Metastatic Breast Carcinoma in the Ovary (tissue), 3 donors: ENCODE measurements around the gene TRAPPC8.

GRCh38 chr18:27951052-27952000 lies 225.6 kb downstream of the CDH2 start:
- PRO-cap, 3 experiments, result no peak in any of the 3 experiments

DNA sequence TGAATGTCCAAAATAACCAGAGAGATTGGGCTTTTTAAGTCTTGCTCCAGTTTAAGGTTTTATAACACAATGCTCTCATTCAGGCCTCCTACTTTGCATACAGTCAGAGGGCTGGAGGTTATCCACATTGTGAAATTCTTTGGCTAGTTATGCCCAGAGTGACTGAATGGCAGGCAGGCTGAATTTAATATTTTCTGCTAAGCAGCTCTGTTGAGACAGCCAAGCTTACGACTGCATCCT lies 90.1 kb downstream of the CDH2 start:
- PRO-cap, 3 experiments, result no peak in any of the 3 experiments

- PRO-cap, 3 experiments, result no peak in any of the 3 experiments
Observed at GRCh38 chr18:31030800-31031331, 11.7 kb downstream of the DSC3 start.

DNA sequence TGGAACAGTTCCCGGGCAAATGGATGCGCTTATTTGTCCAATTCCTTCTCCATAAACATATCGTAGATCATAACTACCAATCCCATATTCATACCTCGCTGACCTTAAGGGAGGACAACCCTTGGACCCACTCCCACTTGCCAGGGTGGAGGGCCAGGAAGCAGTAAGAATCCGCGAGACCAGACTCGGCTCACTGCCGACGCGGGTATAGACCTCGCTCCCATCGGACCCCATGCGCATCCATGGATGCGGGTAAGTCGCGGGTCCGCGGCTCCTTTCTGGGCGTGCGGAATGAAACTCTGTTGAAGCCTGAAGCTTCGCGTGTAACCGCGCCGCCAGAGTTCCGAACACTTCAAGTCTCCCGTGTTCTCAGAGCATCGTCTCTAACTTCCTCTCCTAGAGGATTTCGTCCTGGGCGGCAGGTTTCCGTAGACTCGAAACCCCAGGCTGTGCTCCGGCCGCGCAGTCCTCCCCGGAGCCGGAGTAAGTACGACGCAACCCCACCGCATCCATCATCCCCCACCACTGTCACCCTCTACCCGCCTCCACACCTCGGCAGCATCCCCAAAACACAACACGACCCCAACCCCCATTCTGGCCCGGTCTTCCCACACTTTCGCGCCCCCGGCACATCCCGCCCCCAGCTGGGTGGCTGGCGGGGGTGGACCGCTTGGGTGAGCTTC lies 1.0 kb downstream of the DSC3 start:
- PRO-cap, 3 experiments, result peak in 1 of 3 experiments; most common plus-strand start position 465 of the sequence (in 1); most common minus-strand start position 353 of the sequence (in 1)

DNA sequence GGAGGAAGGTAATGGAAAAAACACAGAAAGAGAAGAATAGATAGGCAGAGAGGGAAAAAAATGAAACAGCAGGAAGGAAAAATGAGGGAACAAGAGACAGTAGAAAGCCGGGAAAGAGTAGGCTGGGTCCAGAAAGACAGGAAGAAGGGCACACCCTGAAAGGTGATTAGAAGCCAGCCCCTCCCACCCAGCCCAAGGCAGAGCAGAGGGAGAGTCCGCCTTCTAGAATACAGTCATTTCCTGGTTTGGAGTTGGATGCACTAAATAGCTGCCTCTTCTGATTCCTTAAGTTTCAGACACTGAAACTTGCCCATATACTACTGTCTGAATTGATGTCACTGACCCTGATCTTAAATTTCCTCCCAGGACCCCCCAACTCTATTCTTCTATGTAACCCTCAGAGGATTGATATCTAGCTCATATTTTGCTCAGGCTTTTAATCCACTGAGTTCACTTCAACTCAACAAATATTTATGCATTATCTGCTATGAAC lies 17.9 kb upstream of the DSG3 start:
- PRO-cap, 3 experiments, result no peak in any of the 3 experiments

DNA sequence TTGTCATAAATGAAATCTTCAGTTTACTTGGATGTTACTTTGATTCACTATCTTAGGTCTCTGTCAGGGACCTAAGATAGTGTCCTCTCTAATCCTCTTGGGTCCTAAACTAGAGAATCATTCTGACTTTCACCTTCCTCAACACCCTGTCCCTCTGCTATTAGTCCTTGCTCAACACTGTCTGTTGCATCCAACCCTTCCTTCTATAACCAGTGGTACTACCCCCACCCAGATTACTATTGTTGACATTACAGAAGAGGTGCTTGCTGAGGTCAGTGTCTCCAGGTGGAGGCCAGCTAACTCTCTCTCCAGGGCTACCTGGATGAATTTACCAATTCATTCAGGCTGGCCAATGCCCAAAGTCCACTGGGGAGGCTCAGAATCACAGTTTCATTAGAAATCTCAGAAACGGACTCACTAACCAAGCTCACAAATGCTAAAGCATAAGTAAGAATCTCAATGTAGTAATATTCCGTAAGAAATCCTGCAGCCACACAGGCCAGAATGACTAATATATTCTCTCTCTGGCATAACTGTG lies 10.2 kb upstream of the TTR start:
- PRO-cap, 3 experiments, result no peak in any of the 3 experiments

DNA sequence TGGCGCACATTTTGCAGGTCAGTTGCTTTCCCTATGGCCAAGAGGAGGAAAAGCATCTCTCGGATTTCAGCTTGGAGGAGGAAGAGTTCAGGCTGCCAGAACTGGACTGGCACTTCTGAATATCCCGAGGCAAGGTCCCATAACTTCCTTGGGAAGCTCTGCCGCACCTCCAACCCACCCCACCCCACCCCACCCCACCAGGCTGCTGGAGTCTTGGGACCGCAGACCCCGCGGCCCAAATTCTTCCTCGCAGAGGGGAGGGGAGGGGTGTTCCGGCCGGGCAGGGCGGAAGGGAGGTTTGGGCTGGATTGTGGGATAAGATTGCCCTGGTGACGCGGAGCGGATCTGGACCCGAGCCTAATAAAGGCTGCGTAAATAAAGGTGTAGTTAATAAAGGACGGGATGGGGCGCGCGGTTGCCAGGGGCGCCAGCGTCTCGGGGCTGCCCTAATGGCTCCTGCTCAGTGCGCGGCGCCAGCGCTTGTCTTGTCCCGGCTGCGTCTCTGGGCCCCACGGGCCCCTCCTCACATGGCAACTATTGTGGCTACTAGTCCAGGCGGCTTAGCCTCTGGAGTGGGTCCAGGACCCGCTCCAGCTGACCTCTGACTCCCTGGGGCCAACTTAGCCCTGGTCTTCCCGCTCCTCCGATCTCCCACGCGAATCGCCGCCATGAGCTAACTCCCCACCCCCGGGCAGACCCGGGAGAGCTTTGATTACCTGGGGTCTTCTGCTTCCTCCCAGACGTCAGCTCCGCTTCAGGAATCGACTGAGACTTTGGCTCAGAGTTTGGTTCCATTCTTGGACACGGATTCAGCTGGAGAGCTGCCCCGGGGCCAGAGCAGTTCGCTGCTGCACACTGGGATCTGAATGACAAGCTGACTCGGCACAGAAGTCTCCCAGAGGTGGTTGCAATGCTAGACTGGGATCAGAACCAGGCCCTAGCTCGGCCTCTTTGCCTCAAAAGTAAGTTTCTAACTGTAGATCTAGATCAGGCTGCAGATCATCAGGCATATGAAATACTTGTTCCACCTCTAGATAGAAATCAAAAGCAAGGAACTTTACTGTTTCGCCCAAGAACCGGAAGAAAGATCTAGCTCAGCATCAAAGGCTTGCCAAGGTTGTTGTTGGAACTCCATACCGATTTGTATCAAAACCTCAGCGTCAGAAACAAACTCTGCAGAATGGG lies 36.5 kb downstream of the SLC25A52 start:
- PRO-cap, 3 experiments, result peak in 1 of 3 experiments; most common plus-strand start position 449 of the sequence (in 1); most common minus-strand start position 864 of the sequence (in 1)

- PRO-cap, 3 experiments, result no peak in any of the 3 experiments
Observed at GRCh38 chr18:31739710-31740104, 21.0 kb downstream of the SLC25A52 start.

DNA sequence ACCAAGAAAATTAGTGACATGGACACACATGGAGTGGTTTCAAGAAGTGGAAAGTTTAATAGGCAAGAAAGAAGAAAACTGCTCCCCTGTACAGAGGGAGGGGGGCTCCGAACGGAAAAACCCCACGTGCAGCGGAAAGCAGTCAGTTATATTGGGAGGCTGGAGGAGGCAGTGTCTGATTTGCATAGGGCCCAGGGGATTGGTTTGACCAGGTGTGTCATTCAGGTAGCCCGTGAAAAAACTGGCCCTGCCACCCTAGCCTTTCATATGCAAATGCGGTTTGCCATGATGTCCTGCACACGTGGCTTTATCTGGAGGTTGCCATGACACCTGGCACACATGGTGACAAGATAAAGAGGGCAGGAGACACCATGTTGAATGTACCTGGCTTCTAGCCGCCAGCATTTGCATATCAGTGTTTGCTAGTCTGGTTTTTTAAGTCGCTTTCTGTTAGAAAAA lies 20.5 kb downstream of the SLC25A52 start:
- PRO-cap, 3 experiments, result no peak in any of the 3 experiments

- PRO-cap, 3 experiments, result no peak in any of the 3 experiments
Observed at GRCh38 chr18:31855612-31856520, 87.1 kb downstream of the TRAPPC8 start.

- PRO-cap, 3 experiments, result peak in 3 of 3 experiments; most common plus-strand start chr18:31942397 (in 2); most common minus-strand start chr18:31943166 (in 2)
Observed at GRCh38 chr18:31942260-31943214, at the start of gene TRAPPC8. Gene TRAPPC8, minus strand, starts transcription at chr18:31943128.

DNA sequence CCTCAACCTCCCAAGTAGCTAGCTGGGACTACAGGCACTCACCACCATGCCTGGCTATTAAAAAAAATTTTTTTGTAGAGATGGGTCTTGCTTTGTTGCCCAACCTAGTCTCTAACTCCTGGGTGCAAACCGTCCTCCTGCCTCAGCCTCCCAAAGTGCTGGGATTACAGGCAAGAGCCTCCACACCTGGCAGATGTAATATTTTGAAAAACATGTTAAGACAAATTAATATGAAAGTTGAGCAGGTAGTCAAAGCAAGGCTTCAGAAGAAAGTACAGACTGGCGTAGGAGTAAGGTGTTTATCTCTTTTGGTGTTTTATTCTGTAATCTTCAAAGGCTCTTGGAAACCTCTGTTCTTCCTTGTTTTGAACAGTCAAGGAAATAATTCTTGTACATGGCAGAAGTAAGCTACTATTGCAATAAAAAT lies 5.2 kb downstream of the RNF138 start:
- PRO-cap, 3 experiments, result no peak in any of the 3 experiments

DNA sequence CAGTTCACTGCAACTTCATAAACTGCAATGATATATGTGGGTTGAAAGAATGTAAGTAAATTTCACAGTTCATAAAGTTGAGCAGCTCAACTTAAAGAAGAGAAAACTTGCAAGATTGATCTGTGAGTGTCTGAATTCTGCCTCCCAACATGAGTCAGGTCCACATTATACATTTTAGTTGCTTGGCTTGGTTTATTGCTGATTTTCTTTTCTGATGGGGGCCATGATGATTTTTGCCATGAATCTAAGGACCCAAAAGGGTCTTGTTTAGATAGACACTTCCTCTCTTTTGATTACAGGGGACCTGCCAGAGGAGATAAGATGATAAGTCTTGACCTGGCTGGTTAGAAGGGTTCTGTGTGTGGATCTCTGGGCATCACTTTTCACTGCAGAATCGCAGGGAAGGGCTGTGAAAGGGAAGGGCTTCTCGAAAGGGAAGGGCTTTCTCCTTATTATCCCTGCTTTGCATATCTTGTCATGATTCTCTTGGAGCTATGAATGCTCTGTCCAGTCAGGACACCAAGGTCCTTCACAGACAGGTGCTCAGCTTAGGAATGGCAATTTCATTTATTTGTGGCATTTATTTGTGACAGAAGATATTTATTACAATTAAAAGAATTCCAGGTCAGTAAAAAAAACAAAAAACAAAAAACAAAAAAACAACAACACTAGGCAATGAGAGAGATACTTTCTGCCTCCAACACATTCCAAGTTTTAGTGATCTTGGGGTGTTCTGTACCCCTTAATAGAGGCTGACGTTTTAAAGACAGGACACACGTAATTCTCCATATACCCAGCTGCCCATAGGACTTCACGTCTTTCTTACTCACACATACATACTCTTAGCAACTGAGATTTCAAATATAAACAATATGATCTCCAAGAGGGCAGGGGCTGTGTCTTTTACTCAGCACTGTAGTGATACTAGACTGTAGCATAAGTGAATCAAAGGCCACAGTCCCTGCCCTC lies 75.1 kb downstream of the MEP1B start:
- PRO-cap, 3 experiments, result no peak in any of the 3 experiments

DNA sequence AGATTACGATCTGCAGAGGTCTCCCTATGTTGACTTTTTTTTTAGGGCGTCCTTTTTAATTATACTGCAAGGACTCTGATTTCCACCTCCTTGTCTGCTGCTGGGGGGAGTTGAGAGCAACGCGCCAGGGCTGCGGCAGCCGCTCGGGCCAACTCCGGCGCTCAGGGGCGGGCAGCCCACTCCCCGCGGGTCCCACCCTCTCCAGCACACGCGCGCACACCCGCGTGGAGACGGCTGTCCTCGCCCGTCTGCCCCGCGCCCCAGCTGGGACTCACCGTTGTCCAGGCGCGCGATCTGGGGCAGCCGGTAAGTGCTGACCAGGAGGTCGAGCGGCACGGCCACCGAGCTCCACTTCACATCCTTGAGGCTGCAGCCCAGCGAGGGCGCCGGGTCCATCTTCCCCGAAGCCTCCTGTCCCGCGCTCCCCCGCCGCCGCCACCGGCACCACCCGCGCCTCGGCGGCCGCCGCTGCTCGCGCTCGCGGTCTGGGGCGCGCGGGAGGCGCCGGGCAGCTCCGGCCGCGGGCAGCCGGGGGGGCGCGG lies 578 bp downstream of the GAREM1 start:
- PRO-cap, 3 experiments, result peak in 1 of 3 experiments; most common minus-strand start position 487 of the sequence (in 1)

DNA sequence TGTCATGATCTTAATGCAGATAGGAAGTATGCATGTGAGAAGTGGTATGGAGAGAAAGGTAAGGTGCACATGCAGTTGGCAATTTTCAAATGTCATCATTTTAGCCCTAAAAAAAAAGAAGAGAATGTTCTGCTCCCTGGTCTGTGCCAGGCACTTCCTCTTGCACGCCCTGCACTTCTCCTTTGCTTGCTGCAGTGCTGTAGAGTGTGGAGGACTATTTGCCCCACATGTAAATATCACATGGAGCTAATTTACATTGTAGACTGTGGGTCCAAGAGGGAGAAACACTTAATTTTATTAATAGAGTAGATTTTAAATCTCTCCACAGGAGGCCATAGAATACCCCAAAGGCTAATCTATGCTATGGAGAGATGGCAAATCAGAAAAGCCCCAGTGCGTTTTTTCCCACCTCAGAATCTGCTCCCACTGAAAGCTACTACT lies 137.0 kb upstream of the KLHL14 start:
- PRO-cap, 3 experiments, result no peak in any of the 3 experiments

- PRO-cap, 3 experiments, result peak in 1 of 3 experiments; most common minus-strand start chr18:33248473 (in 1)
Observed at GRCh38 chr18:33248402-33248654, 192.2 kb downstream of the CCDC178 start.

DNA sequence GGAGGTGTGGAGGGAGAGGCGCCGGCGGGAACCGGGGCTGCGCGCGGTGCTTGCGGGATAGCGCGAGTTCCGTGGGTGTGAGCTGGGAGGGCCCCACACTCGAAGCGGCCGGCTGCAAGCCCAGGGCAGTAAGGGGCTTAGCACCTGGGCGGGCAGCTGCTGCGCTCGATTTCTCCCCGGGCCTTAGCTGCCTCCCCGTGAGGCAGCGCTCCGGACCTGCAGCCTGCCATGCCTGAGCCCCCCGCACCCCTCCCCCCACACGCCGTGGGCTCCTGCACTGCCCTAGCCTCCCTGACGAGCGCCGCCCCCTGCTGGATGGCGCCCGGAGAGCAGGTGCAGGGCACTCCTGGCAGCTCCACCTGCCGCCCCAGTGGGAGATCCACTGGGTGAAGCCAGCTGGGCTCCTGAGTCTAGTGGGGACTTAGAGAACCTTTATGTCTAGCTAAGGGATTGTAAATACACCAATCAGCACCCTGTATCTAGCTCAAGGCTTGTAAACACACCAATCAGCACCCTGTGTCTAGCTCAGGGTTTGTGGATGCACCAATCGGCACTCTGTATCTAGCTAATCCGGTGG lies 124.2 kb downstream of the CCDC178 start:
- PRO-cap, 3 experiments, result no peak in any of the 3 experiments

- PRO-cap, 3 experiments, result no peak in any of the 3 experiments
Observed at GRCh38 chr18:34222520-34223590, 1.9 kb downstream of the NOL4 start.

DNA sequence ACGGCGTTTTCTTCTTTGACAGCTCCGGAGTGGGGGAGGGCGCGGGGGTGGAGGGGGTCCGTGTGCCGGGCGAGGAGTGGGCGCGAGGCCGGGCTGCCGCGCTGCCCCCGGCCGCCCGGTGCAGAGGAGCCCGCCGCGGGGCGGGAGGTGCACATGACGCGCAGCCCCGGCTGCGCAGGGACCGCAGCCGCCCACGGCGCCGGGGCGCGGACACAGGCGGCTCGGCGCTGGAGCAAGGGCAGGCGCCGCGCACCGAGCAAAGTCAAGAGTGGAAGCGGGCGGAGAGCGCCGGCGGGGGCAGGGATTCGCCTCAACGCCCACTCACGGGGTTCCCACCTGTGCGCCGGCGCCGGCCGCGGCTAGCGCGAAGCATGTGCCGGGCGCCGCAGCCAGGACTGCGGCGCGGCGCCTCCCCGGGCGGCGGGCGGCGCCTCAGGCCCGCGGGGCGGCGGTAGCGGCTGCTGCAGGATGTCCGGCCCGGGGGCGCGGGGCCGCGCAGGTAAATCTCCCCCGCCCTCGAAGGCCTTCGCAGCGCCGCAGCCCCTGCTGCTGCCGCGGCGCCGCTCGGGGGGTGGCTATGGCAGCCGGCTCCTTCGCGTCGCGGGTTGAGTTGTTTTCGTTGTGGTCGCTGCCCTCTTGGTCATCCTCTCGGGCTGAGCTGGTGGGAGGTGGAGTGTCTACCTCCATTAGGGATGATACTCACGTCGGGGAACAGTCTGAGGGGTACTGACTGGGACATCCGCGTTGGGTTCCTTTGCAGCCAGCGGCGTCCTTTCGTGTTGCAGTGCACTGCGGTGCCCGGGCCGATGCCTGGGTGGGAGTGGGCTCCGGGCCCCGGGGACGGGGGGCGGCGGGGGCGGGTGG lies 216.3 kb upstream of the DTNA start:
- PRO-cap, 3 experiments, result peak in 3 of 3 experiments; most common plus-strand start position 362 of the sequence (in 2); most common minus-strand start position 264 of the sequence (in 3)

DNA sequence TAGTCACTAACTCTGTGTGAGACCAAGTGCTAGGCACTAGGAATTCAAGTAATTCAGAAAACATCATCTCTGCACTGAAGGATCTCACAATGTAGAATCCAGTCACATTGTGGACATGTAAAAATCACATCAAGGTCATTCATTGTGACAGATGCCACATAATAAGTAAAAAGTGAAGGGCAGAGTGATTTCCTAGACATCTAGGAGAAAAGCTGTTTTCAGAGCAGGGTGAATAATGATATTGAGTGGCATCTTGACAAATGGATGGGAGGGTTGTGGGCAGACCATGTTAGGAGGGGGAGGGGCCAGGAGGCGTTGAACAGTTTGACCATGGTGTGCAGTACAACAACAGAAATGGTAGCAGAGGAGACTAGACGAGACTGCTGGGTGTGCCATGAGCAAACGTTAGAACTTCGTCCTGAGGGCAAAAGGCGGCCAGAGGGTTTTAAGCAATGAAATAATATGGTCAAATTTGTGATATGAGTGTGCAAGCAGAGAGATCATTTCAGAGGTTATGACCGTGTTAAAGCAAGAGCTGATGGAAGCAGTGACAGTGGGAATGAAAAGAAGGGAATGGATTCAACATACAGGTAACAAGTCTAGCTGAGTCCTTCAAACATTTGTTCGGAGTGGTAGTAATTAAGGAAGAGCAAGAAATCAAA lies 93.9 kb downstream of the DTNA start:
- PRO-cap, 3 experiments, result no peak in any of the 3 experiments